Natural killer cell (primary cell): ENCODE measurements around the gene TBK1.

DNA sequence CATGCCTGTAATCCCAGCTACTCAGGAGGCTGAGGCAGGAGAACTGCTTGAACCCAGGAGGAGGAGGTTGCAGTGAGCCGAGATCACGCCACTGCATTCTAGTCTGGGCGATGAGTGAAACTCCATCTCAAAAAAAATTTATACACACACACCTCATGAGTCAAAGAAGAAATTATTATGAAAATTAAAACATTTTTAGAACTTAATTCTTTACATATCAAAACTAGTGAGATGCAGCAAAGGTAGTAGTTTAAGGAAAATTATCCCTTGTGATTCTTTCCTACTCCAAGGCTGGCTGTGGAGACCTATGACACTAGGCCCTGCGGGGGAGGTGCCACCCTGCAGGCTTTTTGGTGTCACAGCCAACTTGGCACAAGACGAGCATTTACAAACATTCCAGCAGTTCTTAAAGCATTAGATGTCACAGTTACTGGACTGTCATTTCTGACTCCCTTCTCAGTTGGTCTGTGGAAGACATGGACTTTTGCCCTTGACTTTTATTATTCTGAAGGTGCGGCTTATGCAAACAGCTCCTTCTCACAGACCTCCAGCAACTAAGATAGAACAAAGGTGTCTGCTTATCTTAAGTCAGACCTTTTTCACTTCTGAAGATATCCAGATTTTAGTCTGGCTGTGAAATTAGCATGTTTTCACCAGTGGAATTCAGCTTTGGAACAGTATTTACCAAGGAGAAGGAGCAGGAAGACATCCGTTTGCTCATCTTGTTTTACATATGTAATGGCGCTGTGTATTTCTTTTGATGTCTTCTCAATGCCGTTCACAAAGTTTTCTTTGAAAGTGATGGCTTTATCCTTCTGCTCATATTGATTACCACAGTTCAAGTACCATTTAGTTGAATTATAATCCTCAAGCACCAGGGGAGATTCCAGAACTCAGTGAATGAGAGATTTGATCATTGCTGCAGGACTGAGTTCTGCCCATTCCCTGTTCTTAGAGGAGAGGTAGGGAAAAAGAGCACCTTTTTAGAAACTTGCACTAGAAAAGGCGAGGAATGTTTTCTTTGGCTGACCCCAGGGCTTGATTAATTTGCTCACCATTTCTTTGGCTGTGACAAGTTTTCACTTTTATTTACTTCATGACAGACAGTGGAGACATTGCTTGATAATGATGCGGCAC, 17.9 kb downstream of the SRGAP1 start:
- PRO-cap: no peak

DNA sequence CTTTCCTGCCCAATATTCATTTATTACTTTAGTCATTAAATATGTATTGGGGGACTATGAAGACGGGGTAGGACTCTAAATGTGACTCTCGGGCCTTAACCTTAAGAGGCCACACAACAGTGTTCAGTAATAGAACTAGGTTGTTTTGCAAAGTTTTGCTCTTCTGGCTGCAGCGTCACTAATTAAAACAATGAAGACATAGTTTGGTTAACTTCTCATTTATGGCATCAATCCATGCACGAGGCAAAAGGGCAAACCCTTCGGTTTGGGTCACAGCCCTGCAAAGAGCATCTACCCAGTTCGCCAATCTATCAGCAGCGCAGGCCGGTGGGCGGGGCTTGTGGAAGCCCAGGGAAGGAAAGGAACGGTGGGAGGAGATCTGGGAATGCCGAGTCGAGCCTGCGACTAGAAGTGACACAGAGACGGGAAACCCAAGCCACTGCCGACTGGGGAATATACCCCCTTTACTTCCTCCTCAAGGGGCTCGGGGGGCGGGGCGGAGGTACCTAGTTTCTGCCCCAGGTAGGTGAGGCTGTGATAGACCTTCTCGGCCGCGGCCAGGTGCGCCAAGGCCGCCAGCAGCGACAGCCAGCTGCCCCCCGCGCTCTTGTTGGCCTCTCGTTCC, 487 bp downstream of the KICS2 start:
- PRO-cap: unidirectional peak, plus-strand start at position 560 of the sequence

DNA sequence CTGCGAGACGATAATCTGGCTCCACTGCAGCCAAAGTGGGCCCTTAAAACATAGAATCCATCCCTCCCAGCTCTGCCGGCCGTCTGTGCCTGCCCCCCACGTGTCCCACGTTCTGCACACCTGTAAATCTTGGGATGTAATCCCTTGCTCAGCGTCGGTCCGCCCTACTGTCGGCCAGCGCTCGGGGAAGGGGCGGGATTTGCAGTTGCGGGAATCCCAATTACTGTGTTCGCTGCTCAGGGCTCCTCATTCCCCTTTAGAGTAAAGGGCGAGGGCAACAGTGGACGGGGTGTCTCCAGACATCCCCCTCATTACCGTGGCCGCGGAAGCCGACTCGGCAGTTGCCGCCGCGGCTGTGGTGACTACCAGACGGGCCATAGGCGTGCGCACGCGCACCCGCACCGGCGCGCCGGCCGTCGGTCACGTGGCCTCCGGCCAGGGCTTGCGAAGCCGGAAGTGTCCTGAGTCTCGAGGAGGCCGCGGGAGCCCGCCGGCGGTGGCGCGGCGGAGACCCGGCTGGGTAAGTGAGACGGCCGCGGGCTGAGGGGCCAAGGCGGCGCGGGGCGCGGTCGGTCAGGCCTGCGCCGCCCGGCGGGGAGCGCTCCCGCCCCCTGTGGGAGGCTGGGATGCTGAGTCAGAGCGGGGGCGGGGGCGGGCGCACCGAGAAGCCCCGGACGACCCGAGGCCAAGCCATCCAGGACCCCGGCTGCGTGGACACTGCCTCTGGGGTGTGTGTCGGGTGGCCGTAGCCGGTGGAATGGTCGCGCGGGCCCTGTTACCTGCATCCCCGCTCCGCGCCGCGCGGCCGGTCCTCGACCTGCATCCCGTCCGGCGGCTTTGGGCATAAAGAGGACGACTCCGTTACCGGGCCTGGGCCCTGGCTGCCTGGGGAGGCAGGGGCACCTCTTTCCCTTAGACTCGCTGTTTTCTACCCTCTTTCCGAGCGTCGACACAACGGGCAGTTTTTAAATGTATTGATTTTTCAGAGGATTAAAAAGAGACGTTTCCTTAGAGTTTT, at the start of gene TBK1:
TSS of gene TBK1 (plus strand) at position 453 of the 1,018 bp plus-strand sequence.
- PRO-cap: bidirectional peak, plus-strand start at position 249 of the sequence, minus-strand start at position 263 of the sequence; bidirectional peak, plus-strand start at position 471 of the sequence, minus-strand start at position 336 of the sequence; bidirectional peak, plus-strand start at position 822 of the sequence, minus-strand start at position 845 of the sequence

DNA sequence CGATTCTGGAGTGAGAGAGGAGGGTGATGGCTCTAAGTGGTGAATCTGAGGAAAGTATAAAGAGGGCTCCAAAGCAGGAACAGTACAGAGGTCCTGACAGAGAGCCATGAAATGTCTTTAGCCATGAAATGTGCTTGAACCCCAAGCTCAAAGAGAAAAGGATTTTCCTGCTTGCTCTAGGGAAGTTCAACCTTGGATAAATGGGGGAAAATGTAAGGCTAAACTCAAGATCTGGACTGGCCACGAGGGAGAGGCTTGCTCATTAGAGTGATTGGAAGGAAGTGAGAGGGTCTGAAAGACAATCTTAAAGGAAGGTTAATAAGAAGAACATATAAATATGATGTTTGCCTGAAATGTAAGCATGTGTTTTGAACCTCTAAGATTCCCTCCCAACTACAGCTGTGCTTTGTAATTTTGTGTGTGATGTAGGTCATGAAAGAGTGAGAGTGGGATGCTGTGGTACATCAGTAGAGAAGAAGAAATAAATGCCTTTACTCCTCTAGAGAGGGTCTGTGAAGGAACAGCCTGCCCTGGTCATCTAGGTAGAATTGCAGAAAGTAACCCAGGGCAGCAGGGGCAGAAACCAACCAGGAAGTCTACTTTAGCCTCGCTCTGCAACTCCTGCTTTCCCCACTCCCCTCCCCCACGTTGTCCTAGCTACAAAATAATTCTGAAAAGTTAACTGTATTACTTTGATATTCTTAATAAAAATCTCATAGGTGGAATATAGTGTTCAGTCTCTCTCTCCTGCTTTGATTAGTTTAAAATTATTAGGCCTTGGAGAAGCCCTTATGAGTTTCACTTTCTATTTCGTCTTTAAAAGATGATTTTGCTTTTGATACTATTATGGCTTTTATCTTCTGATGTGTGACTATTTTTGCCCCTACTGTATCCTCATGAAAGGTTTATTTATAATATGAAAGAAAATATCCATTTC, 7.4 kb downstream of the TBK1 start:
- PRO-cap: no peak

- PRO-cap: no peak
These were observed 1.6 kb downstream of the RASSF3 start for GRCh38 chr12:64611869-64612333.

DNA sequence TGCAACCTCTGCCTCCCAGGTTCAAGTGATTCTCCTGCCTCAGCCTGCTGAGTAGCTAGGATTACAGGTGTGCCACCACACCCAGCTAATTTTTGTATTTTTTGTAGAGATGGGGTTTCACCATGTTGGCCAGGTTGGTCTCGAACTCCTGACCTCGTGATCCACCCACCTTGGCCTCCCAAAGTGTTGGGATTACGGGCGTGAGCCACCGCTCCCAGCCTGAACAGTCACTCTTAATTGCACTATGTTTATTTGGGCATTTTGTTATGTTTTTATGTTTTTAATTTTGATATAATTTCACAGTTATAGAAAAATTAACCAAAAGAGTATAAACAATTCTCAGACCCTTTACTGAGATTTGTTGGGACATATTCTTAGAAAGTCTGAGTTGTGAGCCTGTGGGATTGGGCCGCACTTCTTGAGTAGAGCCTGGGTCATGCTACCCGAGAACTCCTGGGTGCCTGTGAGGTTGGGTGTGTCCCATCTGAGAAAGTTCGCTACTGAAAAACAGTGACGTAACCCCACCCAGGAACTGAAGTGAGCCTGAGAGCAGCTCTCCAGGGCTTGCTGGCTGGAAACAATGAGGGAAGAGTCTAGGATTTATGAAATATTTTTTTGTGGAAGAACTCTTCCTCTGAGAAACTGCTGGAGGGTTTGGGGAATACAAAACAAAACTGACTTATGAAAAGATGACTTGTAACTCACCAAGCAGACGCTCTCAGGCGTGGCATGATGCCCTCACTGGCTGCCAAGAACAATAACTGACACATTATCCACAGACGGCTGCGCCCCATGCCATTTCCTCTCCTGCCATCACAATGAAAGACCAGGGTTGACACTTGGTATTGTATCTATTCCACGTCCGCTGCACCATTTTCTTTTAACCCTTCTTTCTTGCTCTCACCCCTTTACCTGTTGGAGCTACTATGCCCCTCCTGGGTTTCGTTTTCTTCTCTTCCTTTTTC, 69.1 kb downstream of the RASSF3 start:
- PRO-cap: bidirectional peak, plus-strand start at position 795 of the sequence, minus-strand start at position 763 of the sequence

DNA sequence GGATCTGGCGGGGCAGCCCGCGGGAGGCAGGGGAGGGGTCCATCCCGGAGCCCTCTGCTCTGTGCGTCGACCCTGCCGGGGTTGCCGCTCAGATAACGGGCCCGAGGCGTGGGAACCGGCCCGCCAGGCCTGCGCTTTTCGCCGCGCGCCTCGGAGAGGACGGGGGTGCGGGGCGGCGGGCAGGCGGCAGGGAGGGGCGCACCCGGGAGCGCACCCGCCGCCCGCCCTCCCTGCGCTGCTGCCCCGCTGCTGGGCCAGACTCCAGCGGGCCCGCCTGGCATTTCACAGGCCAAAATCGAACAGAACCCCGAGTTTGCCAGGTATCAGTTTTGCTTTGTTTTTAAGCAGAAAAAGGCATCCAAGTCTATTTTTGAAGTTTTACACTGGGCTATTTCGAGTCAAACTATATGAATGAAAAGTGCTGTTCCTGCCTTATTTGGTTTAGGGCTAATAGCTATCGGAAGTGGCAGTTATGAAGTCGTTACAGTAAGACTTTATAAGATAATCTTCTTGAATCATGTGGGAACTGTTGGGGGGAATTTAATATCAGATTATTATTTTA, 796 bp downstream of the MSRB3 start:
- PRO-cap: no peak

DNA sequence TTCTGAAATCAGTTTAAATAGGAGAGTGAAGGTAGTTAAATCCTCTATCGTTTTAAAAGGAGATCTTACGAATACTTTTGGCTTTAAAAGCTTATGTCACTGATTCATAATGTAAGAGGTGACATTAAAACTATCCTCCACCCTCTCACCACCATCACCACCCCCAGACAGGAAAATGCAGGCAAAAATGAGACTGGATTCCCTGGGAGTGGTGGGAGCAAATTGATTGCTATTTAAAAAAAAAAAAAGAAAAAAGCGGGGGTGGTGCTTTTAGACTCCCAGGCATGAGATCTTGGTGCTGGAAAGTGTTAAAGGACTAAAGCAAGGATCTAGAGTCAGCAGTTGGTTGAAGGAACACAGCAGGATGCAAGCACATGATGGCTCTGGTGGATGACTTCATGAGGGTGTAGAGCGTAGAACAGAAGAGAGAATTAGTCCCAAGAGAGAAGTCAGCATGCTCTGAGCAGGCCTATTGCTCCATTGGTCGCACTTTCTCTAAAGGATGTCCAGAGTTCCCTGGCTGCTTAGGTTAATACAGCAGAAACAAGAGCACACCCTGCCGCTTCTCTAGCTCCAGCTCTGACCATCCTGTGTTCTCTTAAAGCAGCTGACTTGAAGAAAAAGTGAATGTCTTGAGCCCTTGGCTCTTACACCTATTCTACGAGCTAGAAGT, 183.8 kb upstream of the HMGA2 start:
- PRO-cap: no peak

DNA sequence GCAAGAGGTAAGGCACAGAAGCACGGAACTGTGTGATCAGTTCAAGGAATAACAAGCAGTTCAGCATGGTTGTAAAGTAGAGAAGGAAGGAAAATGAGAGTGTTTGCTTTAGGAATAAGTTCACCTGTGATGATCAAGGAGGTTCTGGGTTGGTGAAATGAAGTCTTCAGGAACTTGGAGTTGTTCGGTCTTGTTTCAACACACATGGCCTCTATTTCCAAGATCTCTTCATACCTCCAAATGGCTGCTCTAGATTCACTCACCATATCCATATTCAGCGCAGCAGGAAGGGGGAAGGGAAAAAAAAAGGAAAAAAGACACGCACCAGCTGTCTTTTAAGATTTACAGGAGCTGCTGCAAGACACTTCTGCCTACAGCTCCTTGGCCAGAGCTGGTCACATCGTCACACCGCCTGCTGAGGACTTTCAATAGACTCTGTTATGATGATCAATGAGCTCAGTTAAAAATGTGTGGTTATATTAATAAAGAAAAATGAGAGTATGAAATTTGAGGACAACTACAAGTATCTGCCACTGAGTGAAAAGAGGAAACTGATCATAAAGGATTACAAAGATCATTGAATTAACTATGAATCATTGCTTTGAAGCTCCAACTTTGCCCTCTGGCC, 182.3 kb upstream of the HMGA2 start:
- PRO-cap: no peak

DNA sequence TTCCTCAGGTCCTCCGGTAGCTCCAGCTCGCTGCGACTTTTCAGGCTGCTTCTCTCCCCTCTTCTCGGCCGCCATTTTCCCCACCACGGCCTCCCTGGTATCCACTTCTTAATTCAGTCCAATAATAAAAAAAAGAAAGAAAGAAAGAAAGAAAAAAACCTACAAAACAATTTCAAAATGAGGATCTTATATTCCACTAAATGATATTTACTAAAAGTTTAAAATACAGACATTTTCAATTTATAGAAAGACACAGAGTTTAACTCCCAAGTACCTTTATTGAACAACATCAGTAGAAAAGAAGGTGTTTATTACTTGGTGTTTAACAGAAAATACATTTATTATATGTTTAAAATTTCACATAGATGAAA, 177.9 kb upstream of the HMGA2 start:
- PRO-cap: no peak

DNA sequence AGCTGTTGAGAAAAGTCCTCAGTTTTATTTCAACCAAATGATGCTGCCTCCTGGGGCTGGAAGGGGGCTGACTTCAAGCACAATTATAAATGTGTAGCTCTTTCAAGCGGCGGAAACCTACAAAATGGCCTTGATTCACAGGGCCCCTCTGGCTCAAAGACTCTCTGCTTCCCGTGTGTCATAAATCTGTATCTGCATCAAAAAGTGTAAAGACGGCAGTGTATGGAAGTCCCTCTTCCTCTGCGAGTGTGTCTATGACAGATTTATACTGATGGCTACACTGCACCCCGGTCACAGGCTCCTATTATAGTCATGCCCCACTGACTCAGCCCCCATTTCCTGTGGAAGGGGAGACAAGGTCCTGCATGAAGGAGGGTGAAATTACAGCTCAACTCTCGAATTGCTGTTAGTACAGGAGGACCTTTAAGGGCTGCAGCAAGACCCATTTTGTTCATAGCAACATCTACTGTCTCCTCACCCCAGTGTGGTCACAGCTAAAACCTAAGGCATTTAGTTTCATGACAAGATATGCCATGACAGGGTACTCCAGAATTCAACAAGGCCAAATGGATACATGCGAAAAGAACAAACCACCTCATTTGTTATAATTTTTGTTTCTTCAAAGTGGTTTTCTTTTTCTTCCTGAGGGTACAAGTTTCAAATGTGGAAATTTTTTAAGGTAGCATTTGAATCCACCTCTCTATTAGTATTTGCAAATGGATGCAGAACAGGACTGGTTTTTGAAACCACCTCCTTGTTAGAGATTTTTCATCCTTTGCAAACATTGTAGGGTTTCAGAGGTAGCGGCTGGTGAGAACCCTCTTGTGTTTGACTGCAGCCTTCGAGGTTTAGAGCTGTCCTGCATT, 68.7 kb downstream of the HMGA2 start:
- PRO-cap: no peak

GRCh38 chr12:65948436-65949092, 124.3 kb downstream of the HMGA2 start:
- PRO-cap: no peak

DNA sequence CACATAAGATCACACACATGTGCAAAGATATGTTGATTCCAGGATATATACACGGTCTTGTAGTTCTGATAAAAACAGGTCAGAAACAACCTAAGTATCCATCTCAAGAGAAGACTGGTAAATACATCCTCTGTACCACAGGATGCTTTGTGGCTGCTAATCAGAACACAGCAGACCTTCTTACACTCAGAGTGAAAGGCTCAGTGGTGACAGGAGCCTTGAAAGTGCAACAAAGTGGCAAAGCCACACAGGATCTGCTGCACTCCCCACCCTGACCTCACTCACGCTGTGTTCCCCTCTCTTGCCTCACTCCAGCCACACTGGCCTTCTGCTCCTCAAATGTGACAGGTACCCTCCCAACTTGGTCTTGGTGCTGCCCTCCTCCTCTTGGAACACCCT, 98.1 kb upstream of the GRIP1 start:
- PRO-cap: bidirectional peak, plus-strand start at position 203 of the sequence, minus-strand start at position 67 of the sequence

- PRO-cap: no peak
These were observed 281.3 kb upstream of the CAND1 start for GRCh38 chr12:66987710-66988381.

DNA sequence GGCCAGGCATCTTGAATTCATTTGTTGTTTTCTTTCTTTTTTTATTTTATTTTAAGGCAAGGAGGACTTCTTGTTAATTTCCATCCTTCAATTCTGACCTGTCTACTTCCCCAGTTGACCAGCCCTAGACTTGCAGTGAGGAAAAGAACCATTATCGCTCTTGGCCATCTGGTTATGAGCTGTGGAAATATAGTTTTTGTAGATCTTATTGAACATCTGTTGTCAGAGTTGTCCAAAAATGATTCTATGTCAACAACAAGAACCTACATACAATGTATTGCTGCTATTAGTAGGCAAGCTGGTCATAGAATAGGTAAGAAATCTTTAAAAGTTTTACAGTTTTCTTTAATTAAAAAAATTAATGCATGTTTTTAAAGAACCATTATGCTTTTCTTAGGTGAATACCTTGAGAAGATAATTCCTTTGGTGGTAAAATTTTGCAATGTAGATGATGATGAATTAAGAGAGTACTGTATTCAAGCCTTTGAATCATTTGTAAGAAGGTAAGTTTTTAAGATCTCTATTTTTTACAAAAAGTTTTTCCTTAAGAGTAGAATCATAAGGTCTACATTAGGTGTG, 28.3 kb downstream of the CAND1 start:
- PRO-cap: no peak

- PRO-cap: no peak
These were observed 29.8 kb downstream of the CAND1 start for GRCh38 chr12:67298906-67299349.

GRCh38 chr12:67649461-67650543, 1.3 kb downstream of the DYRK2 start:
- PRO-cap: no peak

- PRO-cap: no peak
These were observed 57.3 kb downstream of the DYRK2 start for GRCh38 chr12:67705842-67706237.

DNA sequence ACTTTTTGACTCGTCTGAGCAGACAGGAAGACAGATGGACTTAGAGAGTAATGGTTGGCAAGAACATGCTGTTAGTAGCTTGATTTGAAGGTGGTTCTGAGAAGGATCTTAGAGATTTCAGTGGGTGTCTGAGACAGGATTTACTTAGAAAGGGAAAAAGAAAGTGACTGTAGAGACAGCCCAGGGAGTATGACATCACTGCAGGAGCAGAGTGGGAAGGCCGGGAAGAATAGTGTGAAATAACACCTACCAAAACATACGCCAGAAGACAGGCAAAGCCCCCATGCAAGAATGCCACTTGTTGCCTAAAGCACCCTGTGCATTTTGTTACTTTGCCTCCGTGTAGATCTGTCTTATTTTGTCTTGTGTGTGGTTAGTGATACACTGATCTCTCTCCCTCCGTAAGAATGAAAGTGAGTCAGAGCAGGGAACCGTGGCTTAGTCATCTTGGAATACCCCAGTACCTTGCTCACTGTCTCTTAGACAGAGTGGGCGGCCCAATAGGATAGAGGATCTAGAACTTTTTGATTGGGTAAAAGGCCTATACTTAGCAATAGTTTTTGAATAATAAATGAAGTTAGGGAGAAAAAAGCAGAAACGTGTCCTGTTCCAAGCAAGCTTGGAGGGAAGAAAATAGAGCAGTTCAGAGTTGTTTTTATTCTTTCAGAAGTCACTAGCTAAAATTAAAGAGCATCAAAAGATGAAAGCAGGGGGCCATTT, 179.4 kb downstream of the DYRK2 start:
- PRO-cap: no peak

DNA sequence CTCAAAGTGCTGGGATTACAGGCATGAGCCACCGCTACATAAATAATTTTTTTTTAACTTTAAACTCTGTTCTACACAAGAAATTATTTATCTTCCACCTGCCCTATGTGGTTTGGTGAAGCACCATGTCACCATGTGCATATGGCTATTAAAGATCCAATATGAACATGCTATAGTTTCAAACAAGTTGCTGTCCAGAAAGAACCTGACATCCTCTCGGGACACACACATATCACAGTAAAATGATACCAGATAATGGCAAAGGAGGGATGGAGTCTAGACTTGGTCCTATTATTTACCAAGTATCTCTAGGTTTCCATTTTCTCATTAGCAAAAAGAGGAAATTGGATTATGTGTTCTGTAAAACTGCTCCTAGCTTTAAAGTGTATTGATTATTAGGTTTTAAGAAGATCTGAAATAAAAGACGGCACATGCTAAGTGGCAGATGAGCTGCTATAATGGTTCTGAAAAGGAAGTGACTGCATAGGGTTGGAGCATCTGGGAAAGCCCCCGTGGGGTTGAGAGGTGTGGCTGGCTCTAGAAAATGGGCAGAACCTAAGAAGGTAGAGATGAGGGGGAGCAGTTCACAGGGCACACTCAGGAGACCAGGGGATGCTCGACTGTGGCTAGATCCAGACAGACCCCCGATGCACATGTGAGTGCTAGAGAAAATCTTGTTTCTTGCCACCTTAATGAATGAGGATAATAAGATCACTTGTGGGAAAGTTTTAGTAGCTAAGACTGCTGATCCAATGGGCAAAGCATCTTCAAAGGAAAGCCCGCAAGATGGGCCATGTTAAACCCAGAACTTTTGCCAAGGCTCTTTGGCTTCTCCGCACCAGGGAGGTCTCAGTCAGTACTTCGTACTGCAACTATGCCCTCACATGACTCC, 168.4 kb downstream of the IFNG start:
- PRO-cap: no peak